T-cell (primary cell): ENCODE data around the genes NMNAT2 and TSEN15.

GRCh38 chr1:182357993-182358304 is 33.6 kb downstream of the GLUL start:
- PRO-cap, 7 experiments = no peak in any of the 7 experiments

DNA sequence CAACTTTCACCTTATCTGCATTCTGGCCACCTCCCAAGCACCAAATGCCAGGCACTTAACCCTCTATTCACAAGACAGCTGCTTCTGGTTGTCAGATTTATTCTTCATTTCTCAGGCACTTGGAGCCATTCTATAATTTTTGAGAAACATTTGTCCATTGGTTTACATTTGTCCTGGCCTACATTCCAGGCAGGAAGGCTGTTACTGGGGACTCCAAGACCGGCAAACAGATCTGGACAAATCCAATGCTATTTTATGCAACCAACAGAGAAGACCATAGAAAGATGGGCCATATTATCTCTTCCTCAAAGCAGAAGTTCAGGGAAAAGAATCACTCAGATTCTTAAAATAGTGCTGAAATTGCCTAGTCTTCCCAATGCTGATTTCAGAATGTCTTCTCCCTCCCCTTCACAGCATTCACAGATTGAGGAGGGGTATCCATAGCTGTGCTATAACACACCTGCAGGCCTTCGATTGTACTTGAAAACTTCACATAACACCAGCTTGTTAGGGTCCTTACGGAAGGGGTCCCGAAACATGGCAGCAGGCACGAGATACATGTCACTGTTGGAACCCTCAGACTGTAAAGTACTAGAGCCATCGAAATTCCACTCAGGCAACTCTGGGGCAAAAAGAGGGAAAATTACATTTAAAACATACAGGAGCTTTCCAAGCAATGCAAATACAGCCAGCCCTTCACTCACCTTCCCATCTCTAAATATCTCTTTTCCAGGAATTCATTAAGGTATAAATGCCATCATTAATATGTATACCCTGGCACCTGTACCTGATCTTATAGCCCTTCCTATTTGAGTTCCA is 4.7 kb downstream of the GLUL start:
- PRO-cap, 7 experiments = no peak in any of the 7 experiments

GRCh38 chr1:182396157-182396486 is 4.3 kb downstream of the TEDDM1 start:
- PRO-cap, 7 experiments = no peak in any of the 7 experiments

DNA sequence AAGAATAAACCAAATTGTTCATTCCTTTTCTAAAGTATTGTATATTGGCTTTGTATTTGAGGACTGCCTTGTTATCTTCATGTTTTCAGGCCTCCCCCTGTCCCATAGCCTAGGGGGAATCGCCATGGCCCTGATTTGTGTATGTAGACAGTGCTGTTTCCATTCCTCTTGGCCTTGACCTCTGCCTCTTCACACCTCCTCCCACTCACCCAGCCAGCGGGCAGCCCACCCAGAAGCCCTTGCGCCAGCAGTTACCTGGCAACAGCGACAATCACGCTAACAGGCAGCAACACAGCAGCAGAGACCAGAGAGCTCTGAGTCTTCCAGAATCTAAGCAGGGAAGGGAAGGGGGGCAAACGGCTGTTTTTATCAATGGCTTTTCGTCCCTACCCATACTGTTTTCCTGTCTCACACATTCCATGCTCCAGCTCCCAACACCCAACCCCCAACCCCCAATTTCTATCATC is 50.0 kb upstream of the NPL start:
- PRO-cap, 7 experiments = no peak in any of the 7 experiments

- PRO-cap, 7 experiments = no peak in any of the 7 experiments
Observed at GRCh38 chr1:182865084-182866138, 26.3 kb downstream of the DHX9 start.

DNA sequence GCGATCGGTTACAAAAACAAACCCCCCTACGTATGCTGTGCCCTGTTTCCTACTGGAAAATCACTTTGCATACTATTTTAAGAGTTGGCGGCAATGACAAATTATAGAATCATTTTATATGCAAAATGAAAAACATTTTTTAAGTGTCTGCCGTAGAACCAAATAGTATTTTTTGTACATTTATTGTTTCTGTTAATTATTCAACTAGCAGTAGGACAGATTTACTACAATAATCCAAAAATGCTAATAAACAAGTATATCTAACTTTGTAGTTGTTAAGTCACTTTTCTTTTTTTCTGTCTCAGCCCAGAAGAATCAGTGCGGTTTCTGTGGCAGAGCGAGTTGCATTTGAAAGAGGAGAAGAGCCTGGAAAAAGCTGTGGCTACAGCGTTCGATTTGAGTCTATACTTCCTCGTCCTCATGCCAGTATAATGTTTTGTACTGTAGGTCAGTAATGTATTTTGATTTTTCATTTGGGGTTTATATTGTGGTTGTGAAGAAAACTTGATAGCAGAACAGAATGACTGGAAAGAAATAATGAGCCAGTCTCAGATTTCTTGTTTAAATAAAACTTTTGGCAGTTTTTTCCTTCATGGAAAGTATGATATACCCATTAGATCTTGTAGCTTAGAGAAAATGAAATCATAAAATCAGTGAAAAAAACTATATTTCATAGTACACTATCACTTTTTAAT is 27.1 kb downstream of the DHX9 start:
- PRO-cap, 7 experiments = peak in 1 of 7 experiments; most common plus-strand start position 355 of the sequence (in 1)

DNA sequence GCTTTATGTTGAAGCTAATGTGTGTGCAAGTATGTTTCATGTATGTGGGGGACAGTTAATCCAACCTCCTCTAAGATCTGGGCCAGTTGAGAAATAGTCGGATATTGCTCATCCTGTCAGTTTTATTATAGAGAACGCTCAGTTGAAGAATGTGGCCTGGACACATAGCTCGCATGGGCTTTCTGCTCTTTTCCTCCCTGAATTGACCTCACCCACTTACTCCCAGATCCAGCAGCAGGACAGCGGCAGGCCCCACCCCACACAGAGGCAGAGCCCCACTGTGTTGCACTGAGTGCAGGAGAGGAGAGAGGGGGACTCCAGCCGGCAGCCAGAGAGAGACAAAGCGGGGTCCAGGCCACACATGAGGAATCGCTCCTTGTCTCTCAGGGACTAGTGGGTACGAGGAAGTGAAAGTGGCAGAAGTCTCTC is 78.6 kb downstream of the LAMC1 start:
- PRO-cap, 7 experiments = no peak in any of the 7 experiments

GRCh38 chr1:183137611-183138071 is 48.4 kb upstream of the LAMC2 start:
- PRO-cap, 7 experiments = no peak in any of the 7 experiments

GRCh38 chr1:183180152-183181214 is 5.6 kb upstream of the LAMC2 start:
- PRO-cap, 7 experiments = no peak in any of the 7 experiments

GRCh38 chr1:183209585-183210004 is 23.5 kb downstream of the LAMC2 start:
- PRO-cap, 7 experiments = no peak in any of the 7 experiments

DNA sequence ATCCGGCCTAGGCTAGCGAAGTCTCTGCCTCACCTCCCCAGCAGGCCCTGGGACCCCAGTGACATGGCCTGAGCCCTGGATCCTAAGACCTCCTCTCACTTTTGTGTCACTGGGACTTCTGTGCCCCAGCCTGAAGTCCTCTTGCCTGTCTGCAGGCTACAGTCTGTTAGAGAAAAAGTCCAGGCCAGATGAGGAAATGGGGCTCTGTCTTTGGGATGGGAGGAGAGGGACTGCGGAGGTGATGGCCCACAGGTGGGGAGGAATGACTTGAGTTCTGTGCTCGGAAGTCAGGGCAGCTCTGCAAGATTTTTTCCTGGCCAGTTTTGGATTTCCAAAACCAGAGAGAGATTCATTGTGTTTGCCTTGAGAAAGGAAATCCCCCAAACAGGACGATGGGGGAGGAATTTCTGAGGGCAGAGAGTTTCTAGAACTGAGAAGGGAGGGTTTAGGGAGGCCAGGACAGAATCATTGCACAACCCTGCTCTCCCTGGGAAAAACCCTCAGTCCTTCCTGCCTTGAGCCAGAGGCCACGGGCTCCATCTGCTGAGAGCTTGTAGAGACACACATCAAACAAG is 99.9 kb downstream of the NMNAT2 start:
- PRO-cap, 7 experiments = no peak in any of the 7 experiments

GRCh38 chr1:183417546-183418916 is at the start of gene NMNAT2:
TSS of gene NMNAT2 (minus strand) at chr1:183418380.
- PRO-cap, 7 experiments = no peak in any of the 7 experiments

DNA sequence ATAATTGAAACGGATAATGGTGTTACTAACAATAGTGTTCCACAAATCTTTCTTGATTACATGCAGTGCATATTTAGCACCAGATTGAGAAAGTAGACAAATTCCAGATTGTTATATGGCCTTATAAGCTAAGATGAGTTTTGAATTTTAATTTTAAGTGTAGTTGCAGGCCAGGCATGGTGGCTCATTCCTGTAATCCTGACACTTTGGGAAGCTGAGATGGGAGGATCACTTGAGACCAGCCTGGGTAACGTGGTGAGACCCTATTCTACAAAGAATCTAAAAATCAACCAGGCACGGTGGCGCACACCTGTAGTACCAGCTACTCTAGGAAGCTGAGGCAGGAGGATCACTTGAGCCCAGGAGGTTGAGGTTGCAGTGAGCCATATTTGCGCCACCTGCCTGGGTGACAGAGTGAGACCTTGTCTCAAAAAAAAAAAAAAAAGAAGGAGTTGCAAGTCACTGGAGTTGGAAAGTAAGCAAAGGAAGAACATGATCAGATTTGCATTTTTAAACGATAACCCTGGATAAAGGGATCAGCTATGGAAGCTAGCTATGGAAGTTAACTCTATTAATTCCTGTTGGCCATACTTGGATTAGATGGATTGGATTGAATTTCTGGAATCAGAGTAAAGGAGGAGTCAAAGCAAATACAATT is 49.3 kb downstream of the SMG7 start:
- PRO-cap, 7 experiments = no peak in any of the 7 experiments

DNA sequence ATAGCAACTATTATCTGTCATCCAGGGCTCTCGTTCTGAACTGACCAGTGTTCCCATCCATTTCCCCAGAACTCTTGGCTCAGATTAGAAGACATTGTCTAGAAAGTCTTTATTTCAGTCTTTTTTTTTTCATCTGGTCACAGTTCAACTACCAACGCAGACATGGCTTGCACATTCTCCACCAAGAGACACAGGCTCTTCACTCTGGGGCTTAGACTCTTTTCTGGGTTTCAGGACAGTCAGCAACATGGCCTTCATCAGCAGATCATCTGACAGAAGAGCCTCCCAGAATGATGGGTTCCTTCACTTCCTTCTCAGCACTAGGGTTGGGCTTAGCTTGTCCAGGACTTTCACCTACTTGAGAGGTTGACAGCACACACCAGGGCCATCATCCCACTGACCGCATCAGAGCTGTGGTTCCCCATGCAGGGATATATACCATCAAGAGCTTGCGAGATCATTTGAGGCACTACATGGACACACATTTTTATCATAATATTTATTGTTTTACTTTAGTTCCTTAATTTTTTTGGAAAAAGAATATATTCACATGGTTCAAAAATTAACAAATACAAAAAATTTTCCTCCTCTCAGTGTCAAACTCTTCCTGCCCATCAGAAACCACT is 10.3 kb upstream of the NCF2 start:
- PRO-cap, 7 experiments = no peak in any of the 7 experiments

DNA sequence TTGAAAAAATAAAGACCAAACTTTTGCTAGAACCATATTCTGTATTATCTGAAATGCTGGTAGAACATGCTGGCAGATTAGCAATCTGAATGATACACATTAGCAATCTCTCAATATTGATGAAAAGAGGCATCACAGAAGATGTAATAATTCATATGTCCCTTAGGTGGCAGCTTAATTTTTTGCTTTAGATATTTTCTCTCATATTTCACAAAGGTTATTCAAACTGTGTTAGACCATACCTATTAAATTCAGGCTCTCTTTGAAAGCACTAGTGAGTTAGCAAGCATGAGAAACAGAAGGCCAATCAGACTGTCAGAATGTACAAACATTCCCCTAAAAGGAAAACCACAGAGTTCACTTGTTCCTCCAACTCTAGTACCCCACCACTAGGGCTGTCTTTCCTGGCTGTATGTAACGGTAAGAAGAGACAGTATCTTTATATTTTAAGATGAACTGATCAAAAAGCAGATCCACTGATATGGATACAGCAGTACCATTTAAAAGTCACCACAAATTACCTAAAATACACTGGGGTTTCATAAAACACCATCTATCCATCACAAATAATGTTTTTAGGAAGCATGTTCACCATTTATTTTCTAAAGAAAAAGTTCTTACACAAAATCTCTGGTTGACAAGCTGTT is 1.9 kb downstream of the ARPC5 start:
- PRO-cap, 7 experiments = peak in 2 of 7 experiments; most common plus-strand start position 442 of the sequence (in 2); most common minus-strand start position 419 of the sequence (in 1)

DNA sequence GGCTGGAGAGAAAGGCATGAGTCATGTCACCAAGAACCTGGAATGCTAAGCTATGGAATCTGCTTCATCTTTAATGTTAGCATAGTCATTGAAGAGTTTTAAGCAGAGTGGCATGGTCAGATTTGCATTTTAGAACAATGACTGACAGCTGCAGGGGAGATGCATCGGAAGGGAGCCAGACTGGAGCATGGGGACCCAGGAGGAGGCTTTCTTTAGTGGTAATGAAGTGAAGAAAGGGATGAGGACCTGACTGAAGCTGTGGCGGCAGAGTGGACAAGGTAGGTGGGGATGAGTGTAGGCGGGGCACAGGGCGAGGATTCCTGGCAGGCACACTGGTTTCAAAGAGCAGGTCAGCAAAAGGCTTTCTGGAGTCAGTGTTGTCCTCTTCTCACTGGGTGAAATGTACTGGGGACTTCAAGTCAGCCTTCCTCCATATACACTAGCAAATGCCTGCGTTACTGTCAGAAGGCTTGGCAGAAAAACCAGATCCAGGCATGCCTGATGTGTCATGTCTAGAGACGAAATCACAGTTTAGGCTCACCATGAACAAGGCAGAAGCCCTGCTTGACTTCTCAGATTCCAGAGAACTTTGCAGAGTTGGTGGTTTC is 8.1 kb downstream of the RGL1 start:
- PRO-cap, 7 experiments = no peak in any of the 7 experiments

- PRO-cap, 7 experiments = no peak in any of the 7 experiments
Observed at GRCh38 chr1:183881738-183882281, 76.9 kb downstream of the RGL1 start.

GRCh38 chr1:184050895-184051150 is 707 bp upstream of the TSEN15 start:
- PRO-cap, 7 experiments = no peak in any of the 7 experiments

DNA sequence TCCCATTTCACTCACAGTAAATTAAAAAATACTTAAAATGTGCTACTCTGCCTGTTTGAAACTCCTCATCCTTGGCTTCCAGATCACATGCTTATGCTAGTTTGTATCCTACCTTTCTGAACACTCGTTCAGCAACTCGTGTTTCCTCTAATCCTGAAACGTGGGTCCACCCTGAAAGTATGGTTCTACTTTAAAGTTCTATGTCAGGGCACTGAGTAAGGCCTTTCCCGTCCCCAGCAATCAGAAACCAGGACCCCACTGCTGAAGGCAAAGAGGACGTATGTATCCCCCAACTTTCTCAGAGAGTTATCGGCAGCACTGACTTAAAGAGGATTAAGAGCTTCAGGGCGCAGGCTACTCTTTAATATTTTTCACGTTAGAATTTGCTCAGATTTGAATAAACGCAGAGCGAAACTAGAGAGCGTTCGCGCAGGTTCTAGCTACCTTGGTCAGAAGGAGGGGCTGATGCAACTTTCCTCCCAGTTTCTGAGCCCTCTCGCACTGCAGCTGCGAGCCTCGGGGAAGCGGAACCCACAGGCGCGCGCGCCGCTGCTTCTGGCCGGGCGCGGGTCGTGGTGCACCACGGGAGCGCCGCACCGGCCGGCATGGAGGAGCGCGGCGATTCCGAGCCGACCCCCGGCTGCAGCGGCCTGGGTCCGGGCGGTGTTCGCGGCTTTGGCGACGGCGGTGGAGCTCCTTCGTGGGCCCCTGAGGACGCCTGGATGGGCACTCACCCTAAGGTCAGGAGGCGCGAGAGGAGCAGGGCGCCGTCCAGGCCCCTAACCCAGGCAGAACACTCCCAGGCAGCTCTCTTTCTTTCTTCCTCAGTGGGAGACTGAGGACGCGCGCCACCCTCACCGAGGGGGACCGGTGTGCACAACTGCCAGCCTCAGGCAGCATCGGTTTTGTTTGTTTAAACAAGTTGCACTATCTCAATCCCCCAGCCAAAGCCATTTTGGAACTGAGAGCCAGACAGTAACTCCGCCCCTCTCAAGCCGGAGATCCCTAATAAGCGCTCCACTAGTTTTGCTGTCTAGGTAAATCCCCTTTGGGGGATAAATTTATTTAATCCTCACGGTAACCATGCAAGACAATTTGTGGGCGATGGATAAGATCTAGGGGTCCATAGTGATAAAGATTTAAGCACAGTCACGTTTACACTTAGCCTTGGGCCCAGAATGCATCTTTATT is at the start of gene TSEN15:
TSEN15 (plus strand) TSS at position 580 of the 1,191 bp plus-strand sequence.
- PRO-cap, 7 experiments = peak in 7 of 7 experiments; most common plus-strand start position 501 of the sequence (in 4); most common minus-strand start position 963 of the sequence (in 5)

DNA sequence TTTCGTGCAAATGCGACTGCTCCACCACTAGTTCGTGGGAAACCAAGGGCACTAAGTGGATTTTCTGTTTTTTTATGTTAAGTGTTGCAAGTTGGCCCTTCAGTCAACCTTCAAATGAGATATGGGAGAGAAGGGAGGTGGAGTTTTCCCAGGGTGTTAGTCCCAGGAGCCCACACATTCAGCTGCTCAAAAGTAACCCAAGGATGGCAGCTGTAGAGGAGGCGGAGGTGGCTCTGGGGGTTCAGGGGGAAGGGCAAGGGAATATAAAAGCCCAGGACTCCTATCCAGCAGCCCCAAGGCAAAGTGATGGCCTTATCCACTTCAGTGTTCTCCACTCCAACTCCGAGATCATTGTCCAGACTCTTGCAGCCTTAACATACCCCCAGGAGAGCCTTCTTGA is 92.1 kb downstream of the TSEN15 start:
- PRO-cap, 7 experiments = no peak in any of the 7 experiments